ENCODE data around the genes CASP7 and VWA2.

DNA sequence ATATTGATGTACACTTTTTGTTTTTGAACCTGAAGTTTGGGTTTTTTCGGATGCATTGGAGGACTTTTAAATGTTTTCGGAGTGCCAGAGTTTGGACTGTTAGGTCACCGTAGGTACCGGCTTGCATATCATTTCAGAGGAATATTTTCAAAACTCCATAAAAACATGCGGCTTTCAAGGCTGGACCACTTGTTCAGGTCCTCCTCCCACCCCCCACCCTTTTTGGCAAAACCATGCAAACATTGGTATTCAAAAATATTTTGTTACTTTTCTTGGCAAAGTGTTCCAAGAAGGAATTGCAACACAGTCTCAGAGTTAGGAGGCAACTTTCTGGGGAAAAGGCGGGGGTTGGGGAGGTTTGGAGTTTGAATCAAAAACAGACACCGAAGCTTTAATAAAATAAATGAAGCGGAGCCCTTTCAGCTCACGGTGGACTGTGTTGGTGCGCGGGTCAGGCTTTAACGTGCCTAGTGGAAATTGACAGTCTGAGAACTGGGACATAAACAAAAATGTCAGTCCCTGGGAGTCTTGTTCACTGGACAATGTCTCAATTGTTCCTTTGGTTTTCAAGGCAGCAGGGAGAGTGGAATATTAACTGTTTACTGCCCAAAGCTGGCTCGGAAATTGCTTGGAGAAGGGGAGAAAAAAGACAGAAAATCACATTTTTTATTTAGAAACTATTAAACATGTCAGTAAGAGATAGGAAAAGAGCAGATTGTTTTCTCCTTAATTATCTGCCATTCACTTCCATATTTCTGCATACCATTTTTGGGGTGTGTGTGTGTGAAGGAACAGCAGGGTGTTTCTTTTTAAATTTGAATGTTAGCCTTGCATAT is 109.3 kb downstream of the TCF7L2 start:
- PRO-cap, result no peak

- PRO-cap, result unidirectional peak, plus-strand start at chr10:113087618
These were observed 137.3 kb downstream of the TCF7L2 start for GRCh38 chr10:113087173-113087985.

GRCh38 chr10:113093834-113094449 is 143.9 kb downstream of the TCF7L2 start:
- PRO-cap, result unidirectional peak, plus-strand start at chr10:113093979

- PRO-cap, result no peak
These were observed 200.8 kb downstream of the TCF7L2 start for GRCh38 chr10:113150865-113151275.

- PRO-cap, result no peak
These were observed 76.6 kb upstream of the HABP2 start for GRCh38 chr10:113476253-113476591.

- PRO-cap, result no peak
These were observed 10.9 kb upstream of the HABP2 start for GRCh38 chr10:113542046-113542284.

GRCh38 chr10:113585866-113586223 is 33.0 kb downstream of the HABP2 start:
- PRO-cap, result no peak

- PRO-cap, result bidirectional peak, plus-strand start at chr10:113679912, minus-strand start at chr10:113679780
These were observed at the start of gene CASP7 for GRCh38 chr10:113679475-113680155. Gene CASP7, plus strand, starts transcription at chr10:113679912.

DNA sequence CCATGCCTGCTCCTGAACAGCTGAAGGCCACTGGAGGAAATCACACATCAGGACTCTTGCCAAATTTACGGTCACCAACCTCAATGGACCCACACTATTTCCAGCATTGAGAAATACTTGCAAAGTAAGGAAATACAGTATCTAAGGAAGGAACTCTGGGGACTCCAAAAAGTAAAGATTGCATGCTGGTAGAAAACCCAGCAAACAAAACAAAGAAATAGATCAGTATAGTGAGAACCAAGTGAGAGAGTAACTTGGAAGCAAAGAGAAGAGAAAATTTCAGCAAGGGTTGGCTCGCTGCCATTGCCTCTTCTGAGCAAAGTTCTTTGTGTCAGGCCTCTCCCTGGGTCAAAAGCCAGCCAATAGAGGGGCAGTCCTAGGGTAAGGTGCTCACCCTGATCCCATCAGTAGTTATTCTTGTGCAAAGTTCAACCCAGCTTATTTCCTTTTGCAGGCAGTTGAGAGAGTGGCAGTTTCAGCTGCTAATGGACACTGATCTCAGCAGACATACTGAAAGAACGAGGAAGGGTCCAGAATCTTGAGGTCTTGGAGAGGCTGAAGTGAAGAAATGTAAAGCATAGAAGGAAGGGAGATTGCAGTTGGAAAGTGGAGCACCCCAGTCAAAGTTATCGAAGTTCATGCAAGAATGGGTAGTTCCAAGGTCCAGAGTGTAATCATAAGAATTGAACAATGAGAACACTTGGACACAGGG is 4.9 kb upstream of the PLEKHS1 start:
- PRO-cap, result no peak

DNA sequence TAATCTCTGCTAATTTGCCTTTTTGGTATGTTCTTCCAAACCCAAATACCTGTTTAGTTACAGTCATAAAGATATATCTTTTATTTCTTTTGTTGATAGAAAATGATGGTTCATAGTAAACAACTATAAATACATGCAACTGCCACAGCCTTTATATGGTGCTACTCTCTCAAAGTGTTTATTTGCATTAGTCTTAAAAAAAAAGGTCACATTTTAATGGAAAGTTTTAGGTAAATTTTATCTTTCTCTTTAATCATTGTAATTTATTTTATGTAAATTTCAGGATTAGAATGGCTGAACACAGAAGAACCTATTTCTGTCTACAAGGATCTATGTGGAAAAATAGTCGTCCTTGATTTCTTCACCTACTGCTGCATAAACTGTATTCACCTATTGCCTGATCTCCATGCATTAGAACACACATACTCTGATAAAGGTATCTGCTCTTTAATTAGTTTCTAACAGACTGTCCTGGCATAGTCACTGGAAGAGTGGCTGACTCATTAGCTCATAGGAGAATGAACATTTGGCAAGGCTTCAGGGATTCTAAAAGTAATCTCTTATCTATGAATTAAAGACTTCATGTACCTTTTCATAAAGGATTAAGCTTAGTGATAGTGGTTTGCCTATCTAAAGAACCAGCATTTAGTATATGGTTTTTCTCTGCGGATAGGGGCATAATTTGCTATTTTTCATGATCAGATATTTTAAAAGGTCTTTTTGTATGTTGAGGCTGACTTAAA is 4.0 kb downstream of the NHLRC2 start:
- PRO-cap, result no peak

GRCh38 chr10:114040986-114041360 is 2.7 kb upstream of the ADRB1 start:
- PRO-cap, result no peak

- PRO-cap, result no peak
These were observed 2.3 kb upstream of the ADRB1 start for GRCh38 chr10:114041361-114041775.

- PRO-cap, result bidirectional peak, plus-strand start at chr10:114239527, minus-strand start at chr10:114239423; bidirectional peak, plus-strand start at chr10:114239757, minus-strand start at chr10:114239784
These were observed at the start of gene VWA2 for GRCh38 chr10:114239165-114239906. Gene VWA2, plus strand, starts transcription at chr10:114239254.

GRCh38 chr10:114260869-114261418 is 21.9 kb downstream of the VWA2 start:
- PRO-cap, result no peak

DNA sequence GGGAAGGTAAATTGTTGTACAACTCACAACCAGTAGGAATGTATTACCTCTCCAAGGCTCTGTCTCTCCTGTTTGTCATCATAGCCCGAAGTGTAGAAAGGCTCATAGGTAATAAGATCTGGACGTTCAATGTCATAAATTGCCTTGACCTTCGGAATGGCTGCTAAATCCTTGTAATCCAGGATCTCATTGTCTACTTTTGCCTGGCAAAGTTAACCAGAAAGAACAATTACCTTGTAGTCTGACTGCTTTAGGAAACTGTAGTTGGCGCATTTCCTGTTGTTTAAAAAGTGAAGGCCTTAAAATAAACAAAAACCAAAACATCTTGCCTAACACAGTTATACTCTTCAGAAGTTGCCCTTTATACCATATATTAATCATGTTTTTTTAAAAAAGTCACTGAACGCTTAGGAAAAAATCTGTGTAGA is 68.6 kb upstream of the AFAP1L2 start:
- PRO-cap, result no peak

GRCh38 chr10:114540973-114541381 is 117.1 kb downstream of the ABLIM1 start:
- PRO-cap, result no peak

GRCh38 chr10:114552086-114552671 is 105.9 kb downstream of the ABLIM1 start:
- PRO-cap, result no peak

DNA sequence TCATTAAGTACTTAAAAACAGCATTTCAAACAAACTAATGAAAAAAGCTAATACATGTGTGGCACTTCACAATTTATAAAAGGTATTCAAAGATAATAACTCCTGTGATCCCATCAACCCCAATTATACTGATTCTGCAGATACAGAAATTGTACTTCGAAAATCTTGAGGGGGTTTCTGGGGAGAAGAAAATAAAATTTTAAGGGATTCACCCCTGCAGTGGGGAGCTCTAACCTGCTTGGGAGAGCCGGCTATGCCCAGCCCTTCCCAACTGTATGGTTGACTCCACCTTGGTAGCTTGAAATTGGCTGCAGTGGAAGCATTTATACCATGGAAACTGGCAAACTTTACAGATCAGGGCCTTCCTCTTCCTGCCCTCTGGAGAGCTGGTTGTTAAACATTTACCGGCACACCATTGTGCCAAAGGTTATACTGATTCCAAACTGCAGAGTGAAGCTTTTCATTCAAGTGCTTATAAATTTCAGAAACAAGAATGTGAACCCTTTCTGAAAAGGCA is 44.9 kb downstream of the ABLIM1 start:
- PRO-cap, result no peak

DNA sequence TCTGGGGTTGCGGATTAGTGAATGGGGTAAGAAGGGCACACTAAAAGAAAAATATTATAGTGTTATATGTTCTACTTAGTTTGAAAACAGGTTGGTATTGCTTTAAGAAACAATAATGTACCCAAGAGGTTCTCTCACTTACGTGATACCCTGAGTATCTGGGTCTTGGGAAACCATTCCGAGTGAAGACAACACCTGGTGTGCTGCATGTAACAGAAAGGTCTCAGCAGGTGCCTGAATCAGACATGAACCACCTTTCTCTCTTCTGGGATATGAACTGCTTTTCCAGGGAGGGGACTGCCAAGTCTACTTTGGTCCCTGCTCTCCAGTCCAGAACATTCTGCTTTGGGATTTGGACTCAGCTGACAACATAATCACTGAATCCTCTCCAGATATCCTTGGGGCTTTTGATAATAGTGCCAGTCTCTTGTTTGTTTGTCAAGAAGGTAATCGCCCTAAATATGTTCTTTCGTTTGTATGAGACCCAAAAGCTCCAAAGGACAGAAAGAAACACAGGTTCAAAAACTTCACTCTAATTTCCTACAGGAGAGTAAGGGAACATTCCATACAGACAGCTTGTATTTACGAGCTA is 5.7 kb downstream of the ABLIM1 start:
- PRO-cap, result no peak

GRCh38 chr10:114686594-114687280 is 28.7 kb upstream of the ABLIM1 start:
- PRO-cap, result no peak

Measured in Calu3 (cell line).